Mesenchymal stem cell of the bone marrow (primary cell): Measurements from ENCODE around the genes TMOD4 and CELF3.

DNA sequence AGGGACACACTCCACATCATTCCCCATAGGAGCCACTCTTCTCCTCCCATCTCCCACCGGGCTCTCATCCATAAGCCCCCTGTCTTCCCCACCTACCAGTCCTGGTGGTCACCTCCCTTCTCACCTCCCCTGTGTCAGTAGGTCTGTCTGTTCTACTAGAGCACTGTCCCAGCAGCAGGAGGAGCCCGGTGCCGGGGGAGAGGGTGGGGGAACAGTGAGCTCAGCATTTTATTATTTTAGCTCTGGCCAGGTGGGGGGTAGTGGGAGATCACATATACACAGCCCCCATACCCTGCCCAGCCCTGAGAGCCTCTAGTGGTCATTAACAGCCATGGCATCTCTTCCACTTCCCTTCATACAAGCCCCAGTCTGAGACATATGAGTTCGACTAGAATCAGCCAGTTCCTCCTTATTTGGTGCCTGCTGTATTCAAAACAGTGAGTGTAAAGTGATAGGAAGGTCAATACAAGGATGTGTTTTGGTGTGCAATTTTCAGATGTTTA lies at the start of gene TMOD4:
TSS of gene TMOD4 (minus strand) at position 154 of the 503 bp plus-strand sequence.
- CAGE, long polyA plus RNA: no peak

GRCh38 chr1:151194867-151195609 lies 3.3 kb upstream of the PIP5K1A start:
- CAGE, long polyA plus RNA: no peak

- CAGE, long polyA plus RNA: no peak
Measured at GRCh38 chr1:151280886-151281315, 1.2 kb upstream of the ZNF687 start.

DNA sequence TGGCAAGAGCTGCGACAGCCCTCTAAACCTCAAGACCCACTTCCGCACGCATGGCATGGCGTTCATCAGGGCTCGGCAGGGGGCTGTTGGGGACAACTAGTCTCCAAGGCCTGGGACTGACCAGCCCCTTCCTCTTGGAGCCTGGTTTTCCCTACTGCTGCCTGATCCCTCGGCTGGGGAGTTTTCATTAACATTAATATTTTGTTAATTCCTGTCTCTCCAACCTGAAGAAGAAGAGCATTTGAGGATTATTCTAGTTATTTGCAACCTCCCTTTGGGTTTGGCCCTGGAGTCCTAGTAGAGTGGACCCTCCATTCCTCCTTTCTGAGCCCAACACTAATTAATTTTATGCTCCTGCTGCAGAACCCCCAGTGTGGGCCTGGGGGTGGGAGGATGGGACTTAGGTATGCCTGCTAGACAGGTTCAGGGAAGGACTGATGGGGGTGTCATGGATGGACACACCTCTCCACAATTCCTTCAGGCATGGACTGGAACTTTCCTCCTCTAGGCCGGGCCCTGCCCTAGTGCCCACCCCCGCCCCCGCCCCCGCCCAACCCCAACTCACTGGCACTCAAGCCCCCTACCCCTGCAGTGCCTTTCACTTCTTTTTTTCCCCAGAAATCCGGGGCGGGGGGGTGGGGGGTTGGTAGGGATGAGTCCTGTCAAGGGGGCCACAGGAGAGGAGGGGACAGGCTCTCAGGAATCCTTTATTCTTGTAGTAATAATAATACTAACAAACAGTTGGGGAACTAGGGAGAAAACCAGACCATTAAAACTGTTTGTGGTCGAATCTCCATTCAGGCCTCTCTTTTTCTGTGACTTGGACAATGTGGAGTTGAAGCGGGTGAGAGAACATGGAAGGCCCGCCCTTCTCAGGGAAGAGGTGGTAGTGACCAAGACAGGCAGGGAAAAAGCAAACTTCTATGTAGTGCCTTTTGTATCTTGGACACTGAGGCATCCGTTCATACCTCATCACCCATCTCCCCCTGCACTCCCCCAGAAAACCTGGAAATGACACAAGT lies 9.3 kb downstream of the ZNF687 start:
- CAGE, long polyA plus RNA: no peak

- CAGE, long polyA plus RNA: no peak
Measured at GRCh38 chr1:151293579-151294058, 11.5 kb downstream of the ZNF687 start.

- CAGE, long polyA plus RNA: no peak
Measured at GRCh38 chr1:151313718-151314730, 13.2 kb downstream of the PI4KB start.

GRCh38 chr1:151327504-151327932 lies 302 bp upstream of the PI4KB start:
- CAGE, long polyA plus RNA: no peak

GRCh38 chr1:151347437-151347675 lies 304 bp upstream of the RFX5 start:
- CAGE, long polyA plus RNA: no peak

DNA sequence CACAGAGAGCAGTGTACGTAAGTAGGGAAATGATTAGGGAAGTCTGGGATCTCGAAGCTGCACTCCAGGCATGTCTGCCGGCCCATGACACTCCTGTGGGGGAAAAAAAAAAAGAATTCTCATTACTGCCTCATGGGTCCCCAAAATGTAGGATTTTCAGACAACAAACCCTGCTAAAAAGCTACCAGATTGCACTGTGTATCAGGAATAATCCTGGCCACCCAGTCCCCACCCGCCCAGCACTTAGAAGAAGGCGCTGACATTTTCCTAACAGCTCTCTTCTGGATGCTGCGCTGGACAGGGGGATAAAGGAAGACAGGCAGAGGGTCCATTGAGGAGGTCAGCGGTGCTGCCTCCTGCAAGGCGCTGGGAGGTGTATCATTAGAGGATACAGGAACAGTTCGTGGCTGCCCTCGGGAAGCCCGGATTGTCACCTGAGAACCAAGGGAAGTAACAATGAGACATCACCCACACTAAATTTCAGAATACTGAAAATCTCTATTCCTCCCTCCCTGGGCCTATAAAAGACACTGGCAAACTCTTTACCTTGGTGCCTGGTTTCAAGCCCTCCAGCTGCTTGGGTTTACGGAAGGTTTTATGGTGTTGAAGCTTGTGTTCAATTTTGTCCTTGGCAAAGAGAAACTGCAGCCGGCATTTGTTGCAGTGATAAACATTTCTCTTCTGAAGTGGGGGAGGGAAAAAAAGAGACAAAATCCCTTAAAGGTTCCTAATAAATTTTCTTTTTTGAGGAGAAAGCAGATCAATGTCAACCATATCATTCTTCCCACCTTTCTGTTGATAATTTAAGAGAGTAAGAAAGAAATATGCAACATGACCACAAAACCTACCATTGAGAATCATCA lies 9.0 kb downstream of the PSMB4 start:
- CAGE, long polyA plus RNA: no peak

GRCh38 chr1:151459745-151460134 lies 446 bp upstream of the POGZ start:
- CAGE, long polyA plus RNA: no peak

DNA sequence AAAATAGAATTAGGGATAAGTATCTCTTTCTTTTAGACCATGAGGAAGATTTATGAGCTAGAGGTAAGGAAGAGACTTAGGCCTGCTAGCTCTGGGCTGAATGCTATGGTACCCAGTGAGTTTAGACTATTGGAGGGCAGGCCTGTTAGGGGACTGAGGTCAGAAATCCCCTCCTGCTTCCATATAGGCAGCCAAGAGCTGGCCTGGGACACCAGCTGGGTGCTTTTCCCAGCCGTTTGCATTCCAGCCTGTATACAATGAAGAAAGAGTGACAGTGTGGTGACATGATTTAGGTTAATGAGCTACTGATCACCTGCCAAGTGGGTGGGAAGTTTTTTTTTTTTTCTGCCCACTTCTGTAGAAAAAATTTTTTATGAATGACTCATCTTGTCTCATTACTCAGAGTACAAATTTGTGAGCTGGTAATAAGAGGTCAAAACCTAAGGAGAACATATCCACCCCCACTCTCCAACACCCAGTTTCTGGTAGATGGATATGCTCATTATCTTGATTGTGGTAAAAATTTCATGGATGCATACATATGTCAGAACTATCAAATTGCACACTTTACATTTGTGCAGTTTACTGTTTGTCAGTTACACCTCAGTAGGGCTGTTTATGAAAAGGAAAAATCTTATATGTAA lies 16.4 kb upstream of the CGN start:
- CAGE, long polyA plus RNA: no peak

- CAGE, long polyA plus RNA: no peak
Measured at GRCh38 chr1:151508907-151509310, 2.3 kb upstream of the CGN start.

- CAGE, long polyA plus RNA: no peak
Measured at GRCh38 chr1:151510500-151510844, 715 bp upstream of the CGN start.

DNA sequence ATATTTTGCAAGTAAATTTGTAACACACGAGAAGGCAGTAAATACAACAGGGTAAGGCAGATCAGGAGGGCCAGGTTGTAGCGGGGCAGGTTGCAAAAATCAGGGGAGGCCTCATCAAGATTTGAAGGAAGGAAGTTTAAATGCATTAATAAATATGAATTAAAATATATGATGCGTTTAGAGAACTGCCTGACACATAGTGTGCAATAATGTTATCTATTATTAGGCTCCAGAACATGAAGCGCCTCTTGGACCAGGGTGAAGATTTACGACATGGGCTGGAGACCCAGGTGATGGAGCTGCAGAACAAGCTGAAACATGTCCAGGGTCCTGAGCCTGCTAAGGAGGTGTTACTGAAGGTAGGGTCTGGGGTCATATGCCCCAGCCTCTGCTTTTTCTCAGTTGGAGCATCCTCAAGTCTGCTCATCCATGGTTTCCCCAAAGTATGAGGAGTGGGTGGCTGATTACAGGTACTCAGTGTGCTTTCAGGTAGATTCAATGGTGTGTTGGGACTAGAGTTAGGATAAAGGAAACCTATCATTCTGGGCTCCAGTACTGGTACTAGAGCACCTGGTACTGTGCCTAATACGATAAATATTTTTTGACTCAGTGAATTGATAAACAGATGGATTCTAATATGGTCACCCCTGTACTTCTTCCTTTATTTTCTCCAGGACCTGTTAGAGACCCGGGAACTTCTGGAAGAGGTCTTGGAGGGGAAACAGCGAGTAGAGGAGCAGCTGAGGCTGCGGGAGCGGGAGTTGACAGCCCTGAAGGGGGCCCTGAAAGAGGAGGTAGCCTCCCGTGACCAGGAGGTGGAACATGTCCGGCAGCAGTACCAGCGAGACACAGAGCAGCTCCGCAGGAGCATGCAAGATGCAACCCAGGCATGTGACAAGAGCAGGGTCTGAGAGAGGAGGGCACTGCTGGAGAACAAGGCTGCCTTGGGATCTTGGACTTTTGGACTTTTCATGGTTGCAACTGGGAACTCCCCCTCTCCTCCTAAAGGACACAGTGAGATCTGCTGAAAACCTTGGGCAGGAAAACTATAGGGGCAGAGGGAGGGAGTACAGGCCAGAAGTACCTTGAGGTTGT lies 13.2 kb downstream of the CGN start:
- CAGE, long polyA plus RNA: no peak

GRCh38 chr1:151529067-151529804 lies 10.9 kb upstream of the TUFT1 start:
- CAGE, long polyA plus RNA: no peak

- CAGE, long polyA plus RNA: no peak
Measured at GRCh38 chr1:151530370-151530790, 9.7 kb upstream of the TUFT1 start.

DNA sequence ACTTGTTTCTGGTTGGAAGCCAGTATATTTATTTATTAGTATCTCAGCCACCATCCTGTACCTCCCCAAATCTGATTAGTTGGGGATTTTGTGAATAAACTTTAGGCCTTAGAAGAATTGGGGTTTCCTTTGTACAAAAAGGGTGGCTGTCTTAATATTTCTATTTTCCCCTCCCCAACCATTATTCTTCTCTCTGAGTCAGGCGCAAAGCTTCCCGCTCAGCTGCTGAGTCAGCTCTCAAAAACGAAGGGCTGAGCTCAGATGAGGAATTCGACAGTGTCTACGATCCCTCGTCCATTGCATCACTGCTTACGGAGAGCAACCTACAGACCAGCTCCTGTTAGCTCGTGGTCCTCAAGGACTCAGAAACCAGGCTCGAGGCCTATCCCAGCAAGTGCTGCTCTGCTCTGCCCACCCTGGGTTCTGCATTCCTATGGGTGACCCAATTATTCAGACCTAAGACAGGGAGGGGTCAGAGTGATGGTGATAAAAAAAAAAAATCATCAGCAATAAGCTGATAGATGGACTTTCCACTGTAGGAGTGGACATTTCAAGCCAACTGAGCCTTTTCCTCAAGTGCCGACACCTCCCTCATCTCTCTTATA lies 3.0 kb upstream of the TUFT1 start:
- CAGE, long polyA plus RNA: no peak

DNA sequence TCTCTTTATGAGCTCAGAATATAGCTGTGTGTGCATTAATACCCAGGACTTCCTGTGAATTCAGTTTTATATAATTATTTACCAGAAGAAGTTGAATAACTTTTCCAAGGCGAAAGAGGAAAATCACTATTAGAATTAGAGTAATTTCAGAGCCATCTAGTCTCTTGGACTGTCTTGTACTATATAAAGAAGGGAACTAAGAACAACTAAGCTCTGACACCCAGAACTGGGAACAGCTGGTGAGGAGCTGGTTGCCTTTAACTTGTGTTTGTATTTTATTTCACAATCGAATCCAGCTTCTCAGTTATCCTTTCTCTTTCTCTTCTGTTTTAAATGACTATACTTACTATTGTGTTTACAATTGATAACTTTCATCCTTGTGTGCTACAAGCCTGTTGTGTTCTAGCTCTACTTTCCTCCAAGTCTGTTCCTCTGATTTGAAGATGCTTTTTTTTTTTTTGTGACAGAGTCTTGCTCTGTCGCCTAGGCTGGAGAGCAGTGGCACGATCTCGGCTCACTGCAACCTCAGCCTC lies 8.5 kb downstream of the SNX27 start:
- CAGE, long polyA plus RNA: no peak

- CAGE, long polyA plus RNA: no peak
Measured at GRCh38 chr1:151715995-151716887, at the start of gene CELF3. Gene CELF3, minus strand, starts transcription at chr1:151716803.

GRCh38 chr1:151717372-151717908 lies 837 bp upstream of the CELF3 start:
- CAGE, long polyA plus RNA: no peak